ENCODE measurements around a stretch of chr2.

- PRO-cap = bidirectional peak, plus-strand start at chr2:55519738, minus-strand start at chr2:55519420
- RAMPAGE, long total RNA, 4 experiments = no peak in any of the 4 experiments
Observed at GRCh38 chr2:55519359-55519521, 278 bp upstream of the CFAP36 start.

DNA sequence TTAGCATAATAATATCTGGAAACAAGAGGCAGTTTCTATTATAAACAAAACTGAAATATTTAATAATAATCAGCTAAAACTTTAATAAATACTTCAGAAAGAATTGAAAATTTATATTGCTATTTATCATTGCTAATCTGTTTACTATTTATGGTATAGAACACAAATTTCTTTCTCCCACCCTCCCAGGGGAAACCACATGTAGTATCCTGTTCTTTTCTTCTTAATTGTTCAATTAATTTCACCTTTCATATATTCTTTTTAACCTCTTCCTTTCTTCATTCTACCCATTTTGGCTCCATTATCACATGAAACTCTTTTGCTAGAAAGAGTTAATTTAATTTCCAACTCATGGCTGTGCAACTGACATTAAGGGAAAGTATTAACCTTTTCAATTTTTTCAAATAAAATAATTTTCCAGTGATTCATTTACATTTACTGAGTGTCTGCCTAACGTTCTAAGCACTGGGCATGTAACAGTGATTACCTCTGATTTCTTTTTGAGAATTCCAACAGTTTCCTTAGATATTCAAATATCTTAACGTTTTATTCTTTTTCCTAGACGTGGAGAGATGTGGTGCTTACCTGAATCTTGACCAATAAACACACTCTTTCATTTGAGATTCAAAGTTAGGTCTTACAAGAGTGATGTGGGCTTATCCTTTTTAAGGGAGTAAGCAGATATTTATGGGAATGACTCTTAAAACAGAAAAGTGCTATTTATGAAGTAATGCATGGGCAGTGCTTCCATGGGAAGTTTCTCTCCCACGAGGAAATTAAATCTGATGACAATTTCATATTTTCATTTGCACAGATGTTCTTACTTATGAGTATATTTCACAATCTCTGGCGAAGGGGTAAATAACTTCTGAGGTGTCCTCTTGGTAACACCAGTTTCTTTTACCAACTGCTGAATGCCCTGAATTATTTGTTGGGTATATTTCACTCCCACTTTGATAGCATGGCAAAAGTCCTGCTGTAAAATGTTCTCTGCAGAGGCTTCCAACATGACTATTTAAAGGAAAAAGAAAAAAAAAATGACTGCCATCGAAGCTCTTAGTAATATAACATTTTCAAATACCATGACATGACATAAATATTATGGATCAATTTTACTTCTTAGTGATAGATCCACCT, 21.2 kb downstream of the PNPT1 start:
- PRO-cap = no peak
- RAMPAGE, long total RNA, 4 experiments = no peak in any of the 4 experiments

DNA sequence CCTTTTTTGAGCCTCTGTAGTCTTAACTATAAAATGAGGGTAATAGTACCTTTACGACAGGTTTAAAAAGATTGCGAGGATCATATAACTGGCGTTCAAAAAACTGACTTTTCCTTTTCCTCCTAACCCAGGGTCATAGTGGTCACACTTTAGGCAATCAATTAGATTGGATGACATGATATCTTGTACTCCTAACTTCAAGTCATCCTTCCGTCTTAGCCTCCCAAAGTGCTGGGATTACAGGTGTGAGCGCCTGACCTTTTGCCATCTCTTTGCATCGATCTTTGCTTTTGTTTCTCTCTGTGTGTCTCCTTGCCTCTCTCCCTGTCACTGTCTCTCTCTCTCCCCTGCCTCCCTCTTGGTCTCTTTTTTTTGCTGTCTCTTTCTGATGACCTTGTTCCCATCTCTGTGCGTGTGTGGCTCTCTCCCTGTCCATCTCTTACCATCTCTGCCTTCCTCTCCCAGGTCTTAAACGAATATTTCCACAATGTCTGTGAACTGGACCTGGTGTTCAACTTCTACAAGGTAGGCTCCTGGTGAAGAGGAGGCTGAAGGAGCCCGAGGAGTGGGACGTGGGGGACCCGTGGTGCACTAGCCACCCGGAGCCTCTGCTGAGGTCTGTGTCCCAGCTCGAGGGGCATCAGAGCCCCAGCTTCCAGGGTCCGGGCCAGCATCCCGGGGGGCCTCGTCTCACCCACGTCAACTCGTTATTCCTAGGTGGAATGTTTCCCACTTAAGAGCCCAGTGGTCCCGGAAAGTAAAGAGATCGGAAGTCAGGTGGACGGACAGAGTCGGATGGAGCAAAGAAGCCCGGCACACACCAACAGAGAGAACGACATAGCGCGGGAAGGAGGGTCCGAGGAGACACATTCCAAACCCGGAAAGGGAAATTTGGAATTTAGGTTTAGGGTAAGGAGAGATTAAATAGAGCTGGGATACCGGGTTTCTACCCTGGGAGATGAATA, 725 bp downstream of the PNPT1 start:
- PRO-cap = no peak
- RAMPAGE, long total RNA, 4 experiments = no peak in any of the 4 experiments

- PRO-cap = no peak
- RAMPAGE, long total RNA, 4 experiments = no peak in any of the 4 experiments
Observed at GRCh38 chr2:55879752-55880481, 43.7 kb downstream of the EFEMP1 start.

DNA sequence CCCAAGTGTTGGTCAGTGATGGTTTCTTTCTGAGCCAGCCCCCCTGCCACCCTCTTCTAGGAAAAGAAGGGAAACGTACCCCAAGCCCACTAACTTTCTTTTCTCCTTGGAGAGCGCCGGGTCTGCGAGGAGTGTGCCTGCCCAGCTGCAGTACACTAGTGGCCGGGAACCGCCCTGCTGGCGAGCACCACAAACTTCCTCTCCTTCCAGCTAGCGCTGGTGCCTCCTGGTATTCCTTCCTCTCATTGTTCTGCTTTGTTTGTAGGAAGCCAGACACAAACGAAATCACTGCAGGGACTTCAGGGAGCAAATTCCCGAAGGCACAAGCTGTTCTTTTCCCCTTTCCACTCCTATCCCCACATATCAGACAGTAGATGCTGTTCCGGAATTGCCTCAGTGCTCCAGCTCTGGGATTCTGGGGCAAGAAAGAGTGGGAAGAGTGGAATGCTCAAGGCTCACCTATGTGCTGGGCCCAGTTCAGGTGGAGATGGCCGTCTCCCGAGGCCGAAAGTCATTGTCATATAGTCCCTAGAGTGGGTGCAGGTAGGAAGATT, 1.9 kb downstream of the CCDC85A start:
- PRO-cap = no peak
- RAMPAGE, long total RNA, 4 experiments = start-site peak on the minus strand in 1 of 4 experiments, centred at position 153 of the sequence, 11 reads per replicate

- PRO-cap = no peak
- RAMPAGE, long total RNA, 4 experiments = no peak in any of the 4 experiments
Observed at GRCh38 chr2:58039055-58039601, 7.5 kb upstream of the VRK2 start.

DNA sequence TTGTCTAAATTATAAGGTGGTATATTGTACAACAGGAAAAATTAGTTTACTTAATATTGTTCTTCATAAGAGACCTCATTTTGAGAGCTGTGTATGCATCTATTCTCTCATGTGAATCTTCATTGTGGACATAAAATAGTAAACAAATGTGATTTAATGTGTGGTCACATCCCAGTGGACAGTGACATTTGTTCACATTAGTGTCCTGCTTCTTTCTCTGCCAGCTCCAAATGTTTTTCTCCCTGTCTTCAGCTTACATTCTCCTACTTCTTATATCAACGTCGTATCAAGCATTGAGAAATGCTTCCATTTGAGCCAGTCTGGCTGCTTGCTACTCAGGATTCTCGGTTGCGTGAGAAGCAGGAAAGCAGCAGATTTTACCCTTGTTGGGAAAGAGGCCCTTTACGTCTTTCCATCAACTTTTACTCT, 61.0 kb downstream of the VRK2 start:
- PRO-cap = no peak
- RAMPAGE, long total RNA, 4 experiments = no peak in any of the 4 experiments

GRCh38 chr2:58218503-58218847, 22.6 kb downstream of the FANCL start:
- PRO-cap = no peak
- RAMPAGE, long total RNA, 4 experiments = no peak in any of the 4 experiments

GRCh38 chr2:59914758-59915256, 638.6 kb downstream of the BCL11A start:
- PRO-cap = no peak
- RAMPAGE, long total RNA, 4 experiments = no peak in any of the 4 experiments

DNA sequence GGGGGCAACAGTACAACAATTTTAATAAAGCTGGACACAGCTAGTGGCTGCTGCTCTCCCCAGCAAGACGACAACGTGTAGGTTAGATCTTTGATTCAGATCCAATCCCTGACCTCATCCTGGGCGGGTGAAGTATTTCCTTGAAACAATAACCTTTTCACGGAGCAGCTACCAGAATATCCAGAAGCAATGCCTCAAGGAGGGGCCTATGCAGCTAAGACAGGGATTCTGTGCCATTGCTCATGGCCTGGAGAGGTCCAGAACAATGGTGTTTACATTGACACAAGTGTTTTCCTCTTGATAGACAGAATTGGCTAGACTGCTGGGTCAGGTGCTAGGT, 520.2 kb downstream of the BCL11A start:
- PRO-cap = no peak
- RAMPAGE, long total RNA, 4 experiments = no peak in any of the 4 experiments

DNA sequence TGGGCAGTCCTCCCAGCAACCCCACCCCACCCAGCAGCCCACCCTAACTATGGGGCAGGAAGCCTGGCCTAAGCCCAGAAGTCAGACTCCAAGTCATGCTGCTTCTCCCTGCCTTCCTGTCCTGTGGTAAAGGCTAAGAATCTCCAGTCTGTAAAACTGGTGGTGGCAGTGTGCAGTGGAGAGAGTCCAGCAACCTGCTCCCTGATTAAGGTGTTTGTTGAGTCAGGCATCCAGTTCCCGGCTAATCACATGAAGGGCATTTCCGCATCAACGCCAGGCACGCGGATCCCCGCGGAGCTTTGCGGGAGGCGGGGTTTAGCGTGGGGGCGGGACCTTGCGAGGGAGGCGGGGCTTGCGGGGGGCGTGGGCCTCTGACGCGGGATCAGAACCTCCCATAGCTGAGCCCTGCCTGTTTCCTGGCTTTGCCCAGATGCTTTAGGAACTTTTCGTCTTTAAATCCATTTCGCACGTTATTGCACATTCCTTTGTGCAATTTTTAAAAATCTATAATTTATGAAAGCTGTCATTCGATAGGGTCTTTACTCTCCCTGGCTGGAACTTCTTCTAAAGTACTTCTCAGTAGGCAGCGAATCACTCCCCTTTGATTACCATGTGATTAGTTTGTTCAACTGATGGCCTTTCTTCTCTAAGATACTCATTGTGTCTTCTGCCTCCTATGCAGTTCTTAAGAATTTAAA, 255.7 kb downstream of the BCL11A start:
- PRO-cap = no peak
- RAMPAGE, long total RNA, 4 experiments = no peak in any of the 4 experiments

DNA sequence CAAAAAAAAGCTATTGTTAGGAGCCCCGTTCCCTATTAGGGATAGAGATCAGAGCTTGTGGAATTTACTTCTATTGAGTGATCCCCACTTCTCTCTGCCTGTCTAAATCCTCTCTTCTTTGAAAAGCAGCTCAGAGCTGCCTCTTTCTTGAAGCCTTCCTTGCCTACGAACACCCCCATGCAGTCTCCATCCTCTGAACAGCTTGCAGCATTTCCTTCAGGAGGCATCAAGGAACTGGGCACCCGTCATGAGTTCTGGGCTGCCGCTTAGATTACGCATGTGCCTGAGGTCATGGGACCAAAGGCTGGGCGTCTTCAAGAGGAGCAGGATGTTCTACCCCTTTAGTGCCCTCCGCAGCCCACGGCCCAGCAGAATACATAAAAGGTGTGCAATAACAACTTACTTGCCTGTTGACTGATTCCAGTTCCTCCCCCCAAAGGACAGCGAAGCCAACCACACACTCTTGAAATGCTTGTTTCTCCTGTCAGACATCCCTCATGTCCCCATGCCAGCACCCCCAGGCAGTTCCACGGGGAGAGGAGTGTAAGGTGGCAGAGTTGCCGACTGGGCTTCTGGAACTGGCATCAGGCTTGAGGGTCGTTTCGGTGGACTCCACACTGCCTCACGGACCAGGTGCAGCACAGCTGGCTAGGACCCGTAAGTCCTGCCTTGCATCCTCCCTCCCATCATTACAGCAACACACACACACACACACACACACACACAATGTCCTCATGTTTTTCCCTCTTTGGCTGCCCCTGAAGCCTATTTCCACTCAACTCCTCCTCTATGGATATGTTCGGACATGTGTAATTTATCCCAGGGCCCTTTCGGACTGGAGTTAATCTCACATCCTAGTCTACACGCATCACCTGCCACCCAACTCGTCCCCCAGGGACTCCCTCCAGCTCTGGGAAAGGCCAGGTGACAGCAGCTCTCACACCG, 200.9 kb downstream of the BCL11A start:
- PRO-cap = no peak
- RAMPAGE, long total RNA, 4 experiments = no peak in any of the 4 experiments

DNA sequence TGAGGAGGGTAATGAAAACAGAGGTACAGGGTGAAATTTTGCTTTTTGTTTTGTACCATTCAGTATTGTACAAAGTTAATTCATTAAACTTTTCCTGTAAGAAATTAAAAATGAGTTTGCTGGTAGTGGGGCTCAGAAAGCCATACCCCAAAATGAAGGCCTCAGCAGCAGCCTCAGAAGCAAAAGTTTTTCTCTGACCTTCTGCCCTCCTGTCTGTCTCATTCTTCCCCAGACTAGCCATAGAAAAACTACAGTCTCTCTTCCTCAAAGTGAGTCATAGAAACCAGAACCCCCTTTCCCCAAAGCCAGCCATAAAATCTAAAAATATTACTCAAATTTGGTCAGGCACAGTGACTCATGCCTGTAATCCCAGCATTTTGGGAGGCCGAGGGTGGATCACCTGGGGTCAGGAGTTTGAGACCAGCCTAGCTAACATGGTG, 5.3 kb upstream of the PEX13 start:
- PRO-cap = no peak
- RAMPAGE, long total RNA, 4 experiments = no peak in any of the 4 experiments

DNA sequence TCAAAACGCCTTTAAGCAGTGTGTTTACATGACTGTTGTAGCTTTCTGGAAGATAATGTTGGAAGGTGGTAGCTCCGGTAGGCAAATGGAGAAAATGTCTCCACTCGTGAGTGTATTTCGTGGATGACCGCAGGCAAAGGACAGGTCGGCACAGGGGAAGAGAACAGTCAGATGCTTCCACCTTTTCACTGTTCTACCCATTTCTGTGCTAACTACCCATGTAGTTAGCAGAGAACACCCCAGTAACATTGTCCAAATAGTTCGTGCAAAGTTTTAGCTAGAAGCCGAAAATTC, 14.4 kb downstream of the C2orf74 start:
- PRO-cap = no peak
- RAMPAGE, long total RNA, 4 experiments = no peak in any of the 4 experiments

- PRO-cap = no peak
- RAMPAGE, long total RNA, 4 experiments = no peak in any of the 4 experiments
Observed at GRCh38 chr2:61416906-61417594, 53.8 kb downstream of the USP34 start.

GRCh38 chr2:61426211-61426713, 44.6 kb downstream of the USP34 start:
- PRO-cap = no peak
- RAMPAGE, long total RNA, 4 experiments = no peak in any of the 4 experiments

DNA sequence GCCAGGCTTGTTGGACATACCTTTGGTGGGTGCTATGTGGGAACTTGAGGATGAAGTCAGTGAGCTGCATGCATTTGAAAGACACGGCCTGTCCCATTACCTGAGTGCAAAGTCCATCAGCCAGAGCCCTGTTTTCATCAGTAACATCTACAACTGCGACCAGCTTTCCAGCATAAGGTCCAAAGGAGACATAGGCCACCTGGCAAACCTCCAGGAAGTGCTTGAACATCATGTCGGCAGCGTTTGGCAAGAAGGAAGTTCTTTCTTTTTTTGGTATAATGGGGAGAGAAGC, 143.2 kb downstream of the FAM161A start:
- PRO-cap = no peak
- RAMPAGE, long total RNA, 4 experiments = no peak in any of the 4 experiments

GRCh38 chr2:61855304-61855758, 1.5 kb upstream of the FAM161A start:
- PRO-cap = no peak
- RAMPAGE, long total RNA, 4 experiments = no peak in any of the 4 experiments

- PRO-cap = no peak
- RAMPAGE, long total RNA, 4 experiments = no peak in any of the 4 experiments
Observed at GRCh38 chr2:61887620-61888276, 708 bp downstream of the CCT4 start.

- PRO-cap = no peak
- RAMPAGE, long total RNA, 4 experiments = no peak in any of the 4 experiments
Observed at GRCh38 chr2:61970878-61971110, 65.3 kb downstream of the COMMD1 start.